Left cardiac atrium (tissue), 1 donor: ENCODE results near the genes AKR1C8 and GDI2.

GRCh38 chr10:4972401-4973112 is 9.3 kb downstream of the AKR1C1 start:
- PRO-cap: no peak

GRCh38 chr10:5101867-5102584 is 7.8 kb downstream of the AKR1C3 start:
- PRO-cap: no peak

GRCh38 chr10:5147417-5147704 is 37.6 kb downstream of the AKR1C8 start:
- PRO-cap: no peak

GRCh38 chr10:5184742-5185519 is at the start of gene AKR1C8:
Gene AKR1C8 (minus strand): TSS chr10:5185150.
- PRO-cap: no peak

GRCh38 chr10:5197737-5198088 is 1.1 kb downstream of the AKR1C4 start:
- PRO-cap: no peak

DNA sequence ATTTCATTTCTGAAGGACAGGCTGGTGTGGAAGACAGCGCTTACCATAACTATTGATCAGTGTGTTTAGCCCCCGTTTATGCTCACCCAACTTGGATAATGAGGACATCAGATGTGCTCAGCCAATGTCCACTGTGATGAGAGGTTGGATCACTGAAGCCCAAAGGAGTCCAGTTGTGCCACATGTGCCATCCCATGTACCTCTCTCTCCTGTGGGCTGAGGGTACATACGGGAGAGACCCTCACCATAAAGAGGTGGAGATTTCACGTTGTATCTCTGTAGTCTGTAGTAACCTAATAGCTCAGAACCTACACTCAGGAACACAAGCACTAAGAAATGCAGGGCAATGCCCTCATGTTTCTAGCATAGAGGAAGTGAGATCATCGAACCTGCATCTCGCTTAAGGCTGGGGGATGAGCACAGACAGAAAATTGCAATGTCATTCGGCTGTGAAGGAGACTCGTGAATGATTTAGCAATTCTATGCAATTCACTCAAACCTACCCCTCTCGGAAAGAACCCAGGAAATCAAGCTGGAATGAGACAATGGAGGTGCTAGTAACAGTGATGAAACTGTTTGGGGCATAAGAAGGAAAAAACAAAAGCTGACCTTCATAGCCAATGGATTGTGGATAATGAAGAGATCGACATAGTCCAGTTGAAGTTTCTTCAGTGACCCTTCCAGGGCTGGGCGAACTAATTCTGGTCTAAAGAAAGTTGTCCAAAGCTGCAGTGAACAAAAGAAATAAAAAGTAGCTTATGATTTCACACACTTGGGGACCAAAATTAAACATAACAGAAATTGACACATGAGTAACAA is 80.4 kb upstream of the UCN3 start:
- PRO-cap: no peak

DNA sequence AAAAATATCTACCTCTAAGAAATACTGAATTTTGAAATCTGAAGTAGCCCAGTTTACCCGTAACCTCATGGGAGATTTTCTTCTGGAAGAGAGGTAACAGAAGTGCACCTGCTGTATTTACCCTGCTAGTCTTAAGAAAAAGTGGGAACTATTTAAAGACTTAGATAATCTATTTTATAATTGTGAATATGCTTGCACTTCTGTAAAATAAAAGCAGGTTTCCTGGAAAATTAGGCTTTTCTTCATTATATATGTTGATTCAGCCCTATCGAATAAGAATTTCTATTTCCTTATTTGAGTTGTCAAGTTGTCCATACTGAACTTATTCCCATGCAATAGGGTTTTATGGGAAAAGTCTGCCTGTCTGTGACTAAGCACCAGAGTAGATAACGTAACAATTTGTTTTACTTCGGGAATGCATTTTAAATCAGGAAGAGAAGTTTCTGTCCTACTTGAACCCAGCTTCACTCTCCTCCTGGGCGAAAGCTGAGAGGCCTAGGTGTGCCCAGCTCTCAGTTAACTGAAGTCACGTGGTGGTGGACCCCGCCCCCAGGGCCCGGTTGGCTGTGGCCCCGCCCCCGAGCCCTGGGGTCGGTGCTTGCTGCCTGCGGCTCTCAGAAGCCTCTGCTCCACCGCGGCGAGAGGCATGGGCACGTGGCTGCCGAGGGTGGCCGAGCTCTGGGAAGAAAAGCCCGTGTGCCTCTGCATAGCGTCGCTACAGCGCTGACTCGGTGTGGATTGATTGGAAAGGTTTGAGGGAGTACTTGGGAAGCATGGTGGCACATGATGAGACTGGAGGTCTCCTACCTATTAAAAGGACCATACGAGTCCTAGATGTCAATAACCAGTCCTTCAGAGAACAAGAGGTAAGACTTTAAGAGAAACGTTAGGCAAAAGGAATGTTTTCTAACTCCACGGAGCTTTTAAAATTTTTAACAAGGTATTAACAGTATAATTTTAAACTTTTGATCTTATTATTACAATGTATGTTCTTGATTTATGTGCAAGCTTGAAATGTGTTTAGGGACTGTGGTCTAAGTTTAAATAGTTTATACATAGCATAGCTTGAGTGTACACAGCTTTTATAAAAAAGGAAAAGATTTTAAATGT is 34.0 kb downstream of the NET1 start:
- PRO-cap: bidirectional peak, plus-strand start at position 617 of the sequence, minus-strand start at position 488 of the sequence

DNA sequence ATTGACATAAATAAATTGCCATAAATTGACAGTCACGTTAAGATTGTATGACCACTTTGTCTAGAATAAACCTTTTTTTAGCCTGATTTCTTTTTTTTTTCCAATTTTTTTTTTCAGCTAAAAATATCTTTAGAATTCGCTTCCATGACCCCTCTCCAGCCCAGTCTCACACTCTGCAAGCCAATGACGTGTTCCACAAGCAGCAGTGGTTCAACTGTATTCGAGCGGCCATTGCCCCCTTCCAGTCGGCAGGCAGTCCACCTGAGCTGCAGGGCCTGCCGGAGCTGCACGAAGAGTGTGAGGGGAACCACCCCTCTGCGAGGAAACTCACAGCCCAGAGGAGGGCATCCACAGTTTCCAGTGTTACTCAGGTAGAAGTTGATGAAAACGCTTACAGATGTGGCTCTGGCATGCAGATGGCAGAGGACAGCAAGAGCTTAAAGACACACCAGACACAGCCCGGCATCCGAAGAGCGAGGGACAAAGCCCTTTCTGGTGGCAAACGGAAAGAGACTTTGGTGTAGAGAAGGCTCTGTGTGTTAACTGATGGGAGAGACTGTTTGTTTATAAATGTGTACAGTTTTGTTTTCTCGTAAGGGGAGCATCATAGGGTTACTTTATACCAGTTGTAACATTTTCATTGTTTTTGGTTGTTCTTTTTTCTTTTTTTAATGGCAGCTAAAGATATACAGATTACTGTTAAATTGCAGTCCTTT is 42.7 kb downstream of the CALML5 start:
- PRO-cap: no peak

DNA sequence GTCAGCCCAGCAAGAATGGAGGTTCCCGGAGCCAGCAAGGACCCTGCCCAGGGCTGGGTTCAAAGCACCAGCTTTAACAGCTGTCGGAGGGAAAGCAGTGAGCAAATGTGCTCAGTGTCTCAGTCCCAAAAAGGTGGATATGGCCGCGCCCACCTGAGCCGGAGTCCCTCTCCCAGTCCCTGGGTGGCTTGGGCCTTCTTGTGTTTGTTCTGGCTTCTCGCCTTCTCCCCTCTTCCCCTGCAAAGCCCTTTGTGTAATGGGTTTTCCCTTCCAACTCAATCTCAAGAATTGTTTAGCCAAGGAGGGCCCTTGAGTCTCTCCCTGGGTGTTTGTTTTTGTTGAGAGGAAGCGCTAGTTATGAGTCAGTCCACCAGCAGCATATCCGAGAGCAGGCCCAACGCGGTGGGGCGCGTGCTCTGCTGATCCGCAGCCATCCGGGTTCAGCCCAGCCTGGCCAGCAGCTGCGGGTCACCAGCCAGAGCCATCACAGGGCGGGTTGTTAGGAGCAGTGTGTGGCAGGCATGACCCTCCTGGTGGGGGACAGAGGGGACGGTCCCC is 21.1 kb downstream of the CALML3 start:
- PRO-cap: no peak

GRCh38 chr10:5812613-5813520 is at the start of gene GDI2:
Gene GDI2 (minus strand): TSS chr10:5813434.
- PRO-cap: unidirectional peak, plus-strand start at chr10:5812764; unidirectional peak, plus-strand start at chr10:5813017; bidirectional peak, plus-strand start at chr10:5813668, minus-strand start at chr10:5813434

- PRO-cap: unidirectional peak, plus-strand start at chr10:5895131
Observed at GRCh38 chr10:5894555-5895470, 4.8 kb downstream of the FBH1 start.

GRCh38 chr10:5930224-5930690 is 40.2 kb downstream of the FBH1 start:
- PRO-cap: no peak

GRCh38 chr10:6088307-6088897 is 432 bp upstream of the RBM17 start:
- PRO-cap: no peak

GRCh38 chr10:6102186-6102663 is 13.4 kb downstream of the RBM17 start:
- PRO-cap: no peak

DNA sequence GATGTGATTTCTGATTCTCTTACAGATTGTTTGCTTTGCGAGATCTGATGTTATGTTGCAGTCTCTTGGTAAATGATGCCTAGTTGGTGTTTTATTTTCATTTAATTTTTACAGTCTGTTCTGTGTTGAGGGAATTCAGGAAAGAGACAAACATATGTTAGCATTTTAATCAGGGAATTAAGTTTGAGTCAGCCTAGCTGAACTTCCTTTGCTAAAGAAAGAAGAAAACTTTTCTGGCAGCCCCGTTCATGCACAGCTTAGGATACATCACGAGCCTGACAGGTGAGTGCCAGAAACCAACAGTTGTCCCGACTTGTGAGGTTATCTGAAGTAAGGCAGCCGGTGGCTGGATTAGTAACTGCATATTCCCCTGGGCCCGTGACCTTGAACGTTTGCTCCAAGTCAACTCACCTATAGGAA is 24.0 kb downstream of the RBM17 start:
- PRO-cap: no peak

GRCh38 chr10:6124768-6125335 is 36.0 kb downstream of the RBM17 start:
- PRO-cap: bidirectional peak, plus-strand start at chr10:6125031, minus-strand start at chr10:6124903

DNA sequence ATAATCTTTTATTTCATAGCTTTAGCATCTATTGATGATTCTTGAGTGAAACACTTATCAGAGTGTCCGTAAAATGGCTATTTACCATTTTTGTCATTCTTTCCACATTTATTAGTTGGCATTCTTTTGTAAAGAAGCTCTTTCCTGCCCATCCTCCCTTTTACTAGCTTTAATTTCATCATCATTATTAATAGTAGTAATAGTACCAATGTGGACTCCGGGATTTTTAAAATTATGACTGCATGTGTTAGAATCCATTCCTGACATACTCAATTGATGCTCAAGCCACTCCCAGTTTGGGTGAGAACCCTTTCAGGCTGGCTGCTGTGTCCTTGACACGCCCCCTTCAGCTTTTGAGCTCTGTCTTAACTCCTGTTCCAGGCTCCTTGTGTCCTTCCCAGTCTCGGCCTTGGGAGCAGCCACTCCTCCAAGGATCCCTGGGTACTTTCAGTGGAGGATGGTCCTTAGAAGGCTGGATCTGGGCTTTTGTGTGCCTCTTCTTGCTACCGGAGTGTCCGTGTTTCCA is 40.3 kb upstream of the PFKFB3 start:
- PRO-cap: no peak

GRCh38 chr10:6163496-6163734 is 39.3 kb upstream of the PFKFB3 start:
- PRO-cap: bidirectional peak, plus-strand start at chr10:6163865, minus-strand start at chr10:6163637

DNA sequence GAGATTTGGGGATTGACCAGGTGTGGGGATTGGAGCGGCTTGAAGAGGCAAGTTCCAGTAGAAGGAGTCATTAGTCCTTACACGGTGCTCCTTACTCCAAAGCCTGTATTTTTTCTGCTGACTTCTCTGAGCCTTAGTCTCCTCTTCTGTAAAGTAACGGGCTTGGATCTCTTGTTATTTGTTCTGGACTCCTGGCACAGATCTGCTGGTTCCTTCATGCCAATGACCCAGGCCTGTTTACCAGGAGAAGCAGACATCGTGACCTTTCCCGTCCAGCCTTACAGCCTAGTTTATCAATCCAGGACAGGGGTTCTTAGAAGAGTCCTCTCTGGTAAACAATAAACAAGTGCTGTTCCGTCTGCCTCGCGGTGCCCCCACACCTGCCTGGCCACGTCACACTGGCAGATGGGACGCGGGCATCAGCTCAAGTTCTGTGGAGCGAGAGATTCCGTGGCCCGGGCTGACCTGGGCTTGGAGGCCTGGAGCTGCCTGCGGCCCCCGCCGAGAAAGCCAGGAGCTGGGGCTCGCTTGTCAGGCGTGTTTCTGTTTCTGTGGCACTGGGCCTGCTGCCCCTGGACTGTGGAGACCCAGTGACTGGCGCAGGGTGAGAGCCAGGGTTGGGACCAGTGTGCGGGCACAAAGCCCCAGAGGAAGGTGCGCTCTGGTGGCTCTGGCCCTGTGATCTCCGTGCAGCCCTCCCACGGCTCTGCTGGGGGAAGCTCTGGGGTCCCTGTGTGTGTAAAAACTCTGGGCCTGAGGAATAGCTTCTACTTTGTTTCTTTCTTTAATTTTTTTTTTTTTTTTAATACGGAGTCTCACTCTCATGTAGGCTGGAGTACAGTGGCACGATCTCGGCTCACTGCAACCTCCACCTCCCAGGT is 28.5 kb upstream of the PFKFB3 start:
- PRO-cap: no peak

DNA sequence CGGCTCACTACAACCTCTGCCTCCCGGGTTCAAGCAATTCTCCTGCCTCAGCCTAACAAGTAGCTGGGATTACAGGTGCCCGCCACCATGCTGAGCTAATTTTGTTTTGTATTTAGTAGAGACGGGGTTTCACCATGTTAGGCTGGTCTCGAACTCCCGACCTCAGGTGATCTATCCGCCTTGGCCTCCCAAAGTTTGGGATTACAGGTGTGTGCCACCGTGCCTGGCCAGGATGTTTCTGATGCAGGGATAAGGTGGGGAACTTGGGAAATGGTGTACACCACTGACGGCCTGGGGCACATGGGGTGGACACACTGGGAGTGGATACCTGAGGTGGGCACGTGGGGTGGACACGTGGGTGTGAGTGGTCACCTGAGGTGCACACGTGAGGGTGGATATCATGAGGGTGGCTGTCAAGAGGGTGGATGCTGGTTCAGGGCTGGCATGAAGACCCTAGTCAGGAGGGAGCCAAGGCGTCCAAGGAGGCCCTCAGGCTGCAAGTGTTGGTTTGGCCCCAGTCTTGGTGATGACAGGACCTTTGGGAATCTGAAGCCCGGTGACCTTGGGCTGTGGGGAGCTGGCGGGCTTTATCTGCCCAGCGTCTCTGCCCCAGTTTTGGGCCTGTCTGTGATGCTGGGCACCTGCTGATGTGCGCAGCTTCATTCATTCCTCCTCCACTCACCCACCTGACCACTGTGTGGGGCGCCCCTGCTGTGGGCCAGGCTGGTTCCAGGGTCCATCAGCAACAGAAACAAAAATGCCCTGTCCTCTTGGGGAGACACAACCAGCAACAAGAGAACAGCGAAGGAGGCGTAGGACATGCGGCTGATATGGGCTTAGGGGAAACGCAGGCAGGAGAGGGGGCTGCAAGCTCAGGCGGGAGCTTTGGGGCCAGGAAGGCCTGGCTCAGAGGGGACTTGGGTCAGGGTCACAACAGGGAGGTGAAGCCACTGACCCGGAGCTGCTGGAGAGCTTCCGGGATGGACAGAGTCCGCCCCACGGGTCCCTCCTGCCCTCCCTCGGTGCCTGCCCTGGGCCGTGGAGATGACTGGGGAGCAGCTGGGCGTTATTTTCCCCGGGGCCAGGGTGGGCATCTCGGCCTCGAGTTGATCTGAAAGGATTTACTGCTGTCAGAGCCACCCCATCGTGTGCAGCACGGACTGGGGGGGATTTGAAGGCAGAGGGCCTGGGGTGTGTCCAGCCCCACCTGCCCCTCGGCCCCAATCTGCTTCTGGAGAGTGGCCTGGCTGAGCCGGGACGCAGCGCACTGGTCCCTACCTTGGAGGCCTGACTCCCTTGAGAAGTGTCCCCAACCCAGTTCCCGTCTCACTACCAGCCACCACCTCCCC is 24.7 kb upstream of the PFKFB3 start:
- PRO-cap: no peak